AG08470 (cell line): Measurements from ENCODE around the gene TBL1X.

GRCh38 chrX:9336642-9337004 is 128.2 kb upstream of the TBL1X start:
- RRBS: no CpG with 5 or more reads among the region's 10 CpGs

GRCh38 chrX:9464720-9465717 is at the start of gene TBL1X:
Gene TBL1X (plus strand): TSS chrX:9465058.
- RRBS: 3% methylated on average over 35 of the region's 139 CpGs

DNA sequence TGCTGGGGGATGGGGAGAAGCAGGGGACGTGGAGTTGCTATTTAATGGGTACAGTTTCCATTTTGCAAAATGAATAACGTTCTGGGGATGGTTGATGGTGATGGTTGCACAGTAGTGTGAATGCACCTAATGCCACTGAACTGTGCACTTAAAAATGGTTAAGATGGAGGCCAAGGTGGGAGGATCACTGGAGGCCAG is 103.2 kb downstream of the GPR143 start:
- RRBS: no CpG with 5 or more reads among the region's 2 CpGs

DNA sequence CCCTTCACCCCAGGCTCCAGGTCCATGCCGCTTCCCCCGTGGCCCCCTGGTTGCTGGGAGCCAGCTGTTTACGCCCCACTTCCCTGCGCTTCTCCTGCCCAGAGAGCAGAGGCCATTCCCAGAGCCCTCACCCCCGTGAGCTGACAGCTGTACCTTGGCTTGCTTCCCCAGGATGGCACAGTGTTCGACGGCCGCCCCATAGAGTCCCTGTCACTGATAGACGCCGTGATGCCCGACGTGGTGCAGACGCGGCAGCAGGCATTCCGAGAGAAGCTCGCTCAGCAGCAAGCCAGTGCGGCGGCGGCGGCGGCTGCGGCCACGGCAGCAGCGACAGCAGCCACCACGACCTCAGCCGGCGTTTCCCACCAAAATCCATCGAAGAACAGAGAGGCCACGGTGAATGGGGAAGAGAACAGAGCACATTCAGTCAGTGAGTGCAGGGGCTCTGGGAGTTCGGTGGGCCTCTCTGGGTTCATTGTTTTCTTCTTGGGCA is 77.8 kb downstream of the GPR143 start:
- RRBS: no CpG with 5 or more reads among the region's 30 CpGs

DNA sequence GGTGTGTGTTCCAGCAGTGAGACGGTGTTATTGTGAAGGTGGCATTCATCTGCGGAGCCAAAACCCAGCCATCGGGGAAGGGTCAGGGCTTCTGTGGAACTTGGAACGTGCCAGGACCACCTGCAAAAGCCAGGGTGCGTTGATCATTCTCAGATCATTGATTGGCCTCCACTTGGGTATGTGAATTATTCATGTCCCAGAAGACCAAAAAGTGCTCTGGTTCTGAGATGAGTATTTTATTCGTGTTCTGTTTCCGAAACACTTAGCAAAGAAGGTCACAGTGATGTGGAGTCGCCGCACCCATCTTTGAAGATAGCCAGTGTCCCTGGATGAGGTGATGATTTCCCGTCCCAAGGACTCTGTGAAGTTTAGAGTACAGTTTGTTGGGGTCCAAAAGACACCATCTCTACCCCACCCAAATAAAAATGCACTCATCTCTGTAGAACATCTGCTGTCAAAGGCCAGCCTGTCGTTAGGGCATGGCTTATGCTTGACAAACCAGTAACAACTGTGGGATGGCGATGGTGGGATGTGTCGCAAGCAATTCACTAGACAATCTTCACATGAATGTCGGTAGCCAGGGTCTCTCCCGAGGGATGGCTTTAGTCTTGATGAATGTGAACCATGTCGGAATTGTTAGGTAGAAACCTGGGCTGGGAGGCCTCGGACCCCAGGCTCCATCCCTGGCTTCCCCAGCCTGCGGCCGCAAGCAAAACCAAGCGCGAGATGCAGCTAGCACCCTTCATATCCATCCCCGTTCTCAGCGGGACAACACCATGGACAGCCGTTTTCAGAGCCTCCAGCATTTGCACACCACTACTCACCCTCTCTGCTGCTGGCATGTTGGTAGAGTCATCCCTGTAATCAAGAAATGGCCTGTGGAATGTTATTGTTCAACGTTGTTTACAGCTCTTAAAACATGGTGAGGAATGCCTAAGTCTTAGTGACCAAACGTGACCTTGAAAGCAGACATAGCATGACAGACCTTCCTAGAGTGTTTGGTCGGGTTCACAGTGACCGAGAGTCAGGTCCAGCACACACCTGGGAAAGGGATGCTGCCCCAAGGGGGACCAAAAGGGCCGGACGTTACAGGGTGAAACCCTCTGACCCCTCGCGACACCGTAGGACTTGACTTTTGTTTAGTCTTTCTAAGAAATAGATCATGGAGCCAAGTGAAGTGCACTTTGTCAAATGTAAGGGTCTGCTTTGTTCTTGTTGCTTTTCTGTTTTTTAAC is 47.1 kb downstream of the GPR143 start:
- RRBS: no CpG with 5 or more reads among the region's 33 CpGs

DNA sequence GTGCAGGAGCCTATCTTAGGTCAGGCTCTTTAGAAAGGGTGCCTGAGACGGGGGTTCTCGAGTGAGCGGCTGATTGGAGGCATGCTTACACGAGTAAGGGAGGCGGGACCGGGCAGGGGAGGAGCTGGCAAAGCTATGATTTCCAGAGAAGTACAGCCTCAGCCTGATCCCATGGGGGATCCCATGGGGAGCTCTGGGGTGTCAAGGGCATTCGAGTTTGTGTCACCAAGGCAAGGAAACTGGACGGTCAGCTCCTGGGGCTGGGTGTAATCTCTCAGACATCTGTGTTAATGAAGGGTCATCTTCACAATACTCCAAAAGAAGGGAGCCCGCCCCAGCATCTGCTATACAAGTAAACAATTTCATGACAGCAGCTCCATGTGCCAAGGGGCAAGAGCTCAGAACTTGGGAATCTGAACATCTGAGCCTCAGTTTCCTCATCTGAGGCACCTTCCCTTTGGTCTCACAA is 45.0 kb downstream of the CLDN34 start:
- RRBS: no CpG with 5 or more reads among the region's 9 CpGs

GRCh38 chrX:10050344-10051002 is 83.3 kb downstream of the CLDN34 start:
- RRBS: no CpG with 5 or more reads among the region's 8 CpGs

GRCh38 chrX:10067075-10067651 is 89.6 kb upstream of the CLCN4 start:
- RRBS: no CpG with 5 or more reads among the region's 8 CpGs

- RRBS: no CpG with 5 or more reads among the region's 11 CpGs
These were observed 51.5 kb upstream of the CLCN4 start for GRCh38 chrX:10105089-10105882.

DNA sequence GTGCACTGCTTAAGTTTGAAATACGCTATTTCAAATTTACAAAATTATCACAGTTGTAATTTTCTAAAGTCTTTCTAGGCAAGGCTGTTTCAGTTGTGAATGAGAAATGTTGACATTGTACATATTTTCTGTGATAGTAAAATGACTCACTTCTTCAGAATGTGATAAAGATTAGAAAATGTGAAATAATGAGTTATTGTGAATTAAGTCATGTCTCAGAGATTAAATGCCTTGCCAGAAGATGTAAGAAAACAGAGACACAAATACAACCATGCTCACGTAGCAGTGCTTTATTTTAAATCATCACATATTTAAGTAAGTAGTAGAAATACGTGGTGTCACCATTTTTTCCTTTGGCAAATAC is 763 bp downstream of the CLCN4 start:
- RRBS: no CpG with 5 or more reads among the region's 3 CpGs

DNA sequence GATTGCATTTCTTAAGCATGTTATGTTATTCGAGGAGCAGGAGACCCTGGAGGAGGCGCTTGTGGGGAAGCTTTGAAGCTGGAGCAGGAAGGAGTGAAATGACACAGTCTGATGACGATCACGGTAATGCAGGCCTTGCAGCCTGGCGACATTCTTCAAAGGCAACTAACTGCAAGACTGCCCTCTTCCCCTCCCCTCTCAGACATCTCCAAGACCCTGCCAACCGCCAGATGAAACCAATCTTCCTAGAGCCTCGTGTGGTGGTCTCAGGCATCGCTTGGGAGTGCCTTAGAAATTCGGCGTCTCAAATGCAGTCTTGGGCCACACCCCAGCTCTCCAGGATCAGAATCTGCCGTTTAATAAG is 16.1 kb downstream of the CLCN4 start:
- RRBS: no CpG with 5 or more reads among the region's 11 CpGs

- RRBS: no CpG with 5 or more reads among the region's 11 CpGs
These were observed 138.2 kb downstream of the MID1 start for GRCh38 chrX:10482139-10482694.

DNA sequence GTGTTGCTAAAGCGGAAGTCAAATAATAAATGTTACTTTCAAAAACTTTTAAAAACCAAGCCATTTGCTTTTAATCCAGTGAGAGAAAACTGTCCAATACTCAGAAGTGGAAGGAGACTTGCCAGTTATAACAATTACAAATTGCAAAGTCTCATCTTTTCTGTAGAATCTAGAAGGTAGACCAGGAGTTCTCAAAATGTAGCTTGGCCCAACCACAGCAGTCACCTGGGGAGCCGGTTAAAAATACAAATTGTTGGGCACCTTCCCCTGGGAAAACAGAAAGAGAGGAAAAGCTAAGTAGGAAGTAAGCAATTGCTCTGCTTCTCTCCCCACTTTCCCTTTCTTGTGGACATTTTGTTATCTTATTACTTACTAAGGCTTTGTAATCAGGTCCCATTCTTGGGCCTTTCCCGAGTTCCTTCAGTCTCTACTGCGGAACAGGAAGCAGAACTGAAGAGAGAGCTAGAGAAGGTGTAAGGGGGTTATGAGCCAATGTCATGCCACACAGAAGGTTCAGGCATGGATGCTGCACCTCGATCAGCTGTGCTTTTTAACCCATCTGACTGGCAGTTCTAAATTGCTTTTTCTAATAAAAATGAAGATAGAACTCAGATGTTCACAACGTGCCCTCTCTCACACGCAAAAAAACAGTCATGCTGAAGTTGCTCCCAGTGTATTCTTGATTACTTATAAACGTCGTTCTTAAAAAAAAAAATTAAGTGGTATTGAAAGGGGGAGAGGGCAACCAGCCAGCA is 83.7 kb downstream of the MID1 start:
- RRBS: no CpG with 5 or more reads among the region's 9 CpGs

DNA sequence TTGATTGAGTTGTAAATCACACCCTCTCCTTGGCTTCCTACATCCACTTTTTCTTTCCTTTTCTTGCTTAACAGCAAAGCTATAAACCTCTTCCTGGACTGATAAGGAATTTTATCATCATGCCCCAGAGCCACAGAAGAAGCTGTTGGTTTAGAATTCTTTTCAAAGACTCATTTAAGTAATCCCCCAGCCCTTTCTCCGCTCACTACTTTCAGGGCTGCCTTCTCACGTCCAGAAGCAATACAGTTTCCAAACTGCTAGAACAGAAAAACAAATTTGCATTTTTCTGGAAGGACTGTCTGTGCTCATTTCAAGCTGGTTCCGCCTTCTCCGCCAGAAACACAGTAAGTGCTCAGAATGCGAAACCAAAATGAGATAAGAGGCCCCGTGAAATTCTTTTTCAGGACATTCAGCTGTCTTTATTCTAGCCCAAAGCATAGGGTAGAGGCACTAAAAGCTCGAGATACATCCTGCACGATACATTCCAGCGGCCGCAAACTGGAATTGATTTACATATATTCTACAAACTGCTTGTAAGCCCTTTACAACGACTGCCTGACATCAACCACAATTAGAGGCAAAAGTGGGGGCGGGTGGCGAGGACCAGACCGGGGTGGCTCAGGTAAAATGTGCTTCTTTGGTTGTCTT is 764 bp downstream of the MID1 start:
- RRBS: no CpG with 5 or more reads among the region's 14 CpGs

GRCh38 chrX:10633661-10634083 is 13.3 kb upstream of the MID1 start:
- RRBS: no CpG with 5 or more reads among the region's 3 CpGs

DNA sequence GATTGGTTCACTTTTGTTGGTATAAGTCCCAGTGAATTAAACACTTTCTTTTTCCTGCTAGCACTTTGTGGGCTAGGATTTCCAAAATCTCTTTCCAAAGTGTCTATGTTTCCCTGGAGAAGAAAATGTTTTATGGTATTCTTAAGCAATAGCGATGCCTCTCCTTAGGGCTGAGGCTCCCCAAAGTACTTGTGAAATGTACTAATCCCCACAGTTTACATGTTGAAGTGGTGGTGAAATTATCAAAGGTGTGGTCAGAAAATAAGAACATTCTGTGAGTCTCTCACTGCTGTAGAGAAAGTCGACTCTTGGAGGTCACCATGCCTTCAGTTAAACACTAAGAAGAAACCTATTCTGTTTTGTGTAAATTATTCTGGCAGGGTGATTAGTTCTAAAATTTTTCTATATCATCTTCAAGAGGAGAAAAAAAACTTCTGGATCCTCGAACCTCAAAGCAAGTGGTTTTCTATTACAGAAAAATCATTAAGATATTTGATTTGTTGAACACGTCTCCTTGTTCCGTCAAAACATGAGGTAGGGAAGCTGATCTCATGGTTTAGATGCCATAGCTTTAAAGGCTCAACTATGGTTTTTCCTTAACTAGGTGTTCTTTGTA is 51.4 kb upstream of the AMELX start:
- RRBS: no CpG with 5 or more reads among the region's 5 CpGs

DNA sequence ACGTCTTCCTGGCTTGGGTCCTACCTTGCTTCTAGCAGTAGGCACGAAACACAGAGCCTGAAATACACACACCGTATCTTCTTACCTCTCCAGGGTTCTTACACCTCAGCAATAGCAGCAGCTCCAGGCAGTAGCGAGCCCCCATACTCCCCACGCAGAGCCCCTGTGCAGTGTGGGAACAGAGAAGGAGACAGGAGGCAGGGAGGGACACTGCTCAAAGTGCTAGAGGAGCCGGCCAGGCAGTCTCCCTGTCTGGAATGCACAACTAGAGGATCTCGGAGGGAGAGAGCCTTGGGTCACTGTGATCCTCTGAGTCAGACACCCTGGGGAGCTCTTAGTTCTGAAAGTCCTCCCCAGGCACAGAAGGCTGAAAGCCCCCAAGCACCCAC is 15.9 kb downstream of the AMELX start:
- RRBS: no CpG with 5 or more reads among the region's 7 CpGs

DNA sequence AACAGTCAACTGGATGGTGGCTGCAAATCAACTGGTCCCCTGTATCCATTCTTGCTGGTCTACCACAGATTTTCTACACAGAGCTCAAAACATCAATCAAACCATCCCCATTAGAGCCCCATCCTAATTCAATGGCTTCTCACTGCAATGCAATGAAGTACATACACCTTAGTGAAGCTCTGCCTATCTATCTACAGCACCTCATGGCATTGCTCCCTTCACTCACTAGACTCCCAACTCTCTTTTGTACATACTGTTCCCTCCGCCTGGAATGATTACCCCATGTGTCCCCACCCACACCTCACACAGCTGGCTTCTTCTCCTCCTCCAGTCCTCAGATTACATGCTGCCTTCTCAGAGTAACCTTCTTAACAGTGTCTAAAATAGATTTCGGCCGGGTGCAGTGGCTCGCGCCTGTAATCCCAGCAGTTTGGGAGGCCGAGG is 46.9 kb downstream of the AMELX start:
- RRBS: no CpG with 5 or more reads among the region's 6 CpGs

GRCh38 chrX:11340981-11341847 is 48.0 kb downstream of the AMELX start:
- RRBS: no CpG with 5 or more reads among the region's 6 CpGs

DNA sequence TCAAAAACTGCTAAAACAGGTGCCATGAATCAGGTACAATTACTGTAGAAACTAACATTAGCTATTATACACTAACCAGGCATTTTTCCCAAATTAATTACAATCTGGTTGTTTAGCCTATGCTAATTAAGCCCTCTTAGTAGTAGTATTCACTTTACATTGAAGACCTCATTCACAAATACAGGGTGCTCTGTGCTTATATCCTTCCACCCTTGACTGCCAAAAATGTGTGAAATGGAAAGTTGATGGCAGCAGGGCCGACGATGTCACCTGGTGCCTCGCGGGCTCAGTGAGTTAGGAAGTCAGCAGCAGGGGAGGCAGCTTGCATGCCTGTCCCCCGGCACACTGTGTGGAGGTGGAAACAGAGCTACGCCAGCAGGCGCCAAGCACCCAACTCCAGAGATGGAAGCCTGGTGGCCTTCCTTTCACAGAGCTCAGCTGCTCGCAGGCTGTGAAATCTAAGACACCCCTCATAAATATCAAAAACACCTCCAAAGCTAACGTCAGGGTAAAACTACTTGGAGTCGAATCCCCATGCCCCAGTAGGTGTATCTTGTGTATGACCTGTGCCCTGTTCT is 8.4 kb downstream of the MSL3 start:
- RRBS: no CpG with 5 or more reads among the region's 10 CpGs